ENCODE results near the genes CYP2U1 and ANK2.

DNA sequence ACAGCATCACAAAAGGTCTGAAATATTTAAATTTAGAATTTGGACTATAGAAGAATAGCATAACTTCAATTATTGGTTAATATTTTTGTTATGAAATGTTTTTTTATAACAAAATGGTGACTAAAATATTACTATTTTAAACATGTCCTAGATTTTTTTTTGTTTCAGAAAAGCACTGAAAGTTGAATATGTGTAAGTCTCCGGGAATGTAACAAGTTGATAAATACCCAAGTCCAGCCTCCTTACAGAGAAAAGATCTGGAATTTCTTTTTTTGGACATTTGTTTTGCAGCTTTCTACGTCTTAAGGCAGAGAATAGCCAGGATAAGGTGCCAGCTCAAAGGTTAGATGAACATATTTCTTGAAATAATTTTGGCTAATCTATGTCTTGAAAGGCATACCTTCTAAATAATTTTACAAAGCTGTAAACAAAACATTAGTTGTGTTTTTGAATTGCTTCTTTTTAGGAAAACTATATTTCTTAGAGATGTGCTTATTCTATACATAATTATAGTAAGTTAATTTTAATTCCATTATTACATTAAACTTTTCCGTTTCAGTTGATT is 16.7 kb downstream of the NPNT start:
- PRO-cap = no peak

GRCh38 chr4:106199243-106200468 is 116.4 kb downstream of the TBCK start:
- PRO-cap = no peak

GRCh38 chr4:107737083-107737517 is 17.1 kb upstream of the PAPSS1 start:
- PRO-cap = no peak

DNA sequence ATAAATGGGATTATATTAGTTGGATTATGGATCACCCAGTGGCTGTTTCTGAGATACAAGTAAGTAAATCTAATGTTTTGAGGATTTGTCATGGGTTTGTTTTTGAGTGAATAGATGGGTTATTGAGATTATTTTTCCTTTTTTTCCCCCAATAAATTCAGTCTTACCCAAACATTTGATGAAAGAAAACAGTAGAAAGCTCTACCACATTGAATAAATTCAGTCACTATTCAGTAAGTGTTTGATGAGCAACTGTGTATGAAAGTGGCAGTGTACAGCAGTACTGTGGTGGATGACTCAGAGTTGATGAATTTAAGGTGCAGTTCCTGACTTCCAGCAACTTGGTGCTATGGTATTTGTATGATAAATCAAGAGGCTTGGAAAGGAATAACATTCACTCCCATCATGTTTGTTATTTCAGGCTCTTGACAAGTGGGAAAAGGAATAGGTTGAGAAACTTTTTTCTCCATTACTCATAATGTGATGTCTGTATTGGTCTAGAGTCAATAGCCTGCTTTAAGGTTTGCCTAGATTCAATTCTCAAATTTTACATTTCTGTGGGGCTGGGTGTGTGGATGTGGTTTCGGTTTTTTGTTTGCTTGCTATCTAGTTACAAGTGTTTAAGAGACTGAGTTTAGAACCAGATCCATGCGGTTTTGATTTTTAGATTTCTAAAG is 35.3 kb upstream of the CYP2U1 start:
- PRO-cap = no peak

DNA sequence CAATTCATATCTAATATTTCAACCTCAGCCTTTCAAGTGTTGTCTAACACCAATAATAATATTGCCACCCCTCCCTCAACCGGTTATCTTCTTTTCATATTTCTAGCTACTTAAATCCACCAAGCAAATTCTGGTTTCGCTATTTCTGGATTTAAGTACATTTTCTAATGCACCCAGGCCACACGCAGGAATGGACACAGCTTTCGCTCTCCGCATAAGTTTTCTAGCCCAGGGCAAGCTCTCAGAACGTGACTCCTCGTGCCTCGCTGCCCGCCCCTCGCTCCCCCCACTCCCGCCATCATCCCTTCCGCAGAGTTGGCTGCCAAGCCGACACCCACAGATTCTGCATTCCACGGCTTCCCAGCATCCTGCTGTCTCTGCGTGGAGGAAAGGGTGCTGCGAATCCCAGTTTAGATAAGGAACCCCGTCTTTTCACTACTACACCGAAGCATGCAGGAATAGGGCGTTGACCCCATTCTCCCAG is 672 bp upstream of the CYP2U1 start:
- PRO-cap = no peak

DNA sequence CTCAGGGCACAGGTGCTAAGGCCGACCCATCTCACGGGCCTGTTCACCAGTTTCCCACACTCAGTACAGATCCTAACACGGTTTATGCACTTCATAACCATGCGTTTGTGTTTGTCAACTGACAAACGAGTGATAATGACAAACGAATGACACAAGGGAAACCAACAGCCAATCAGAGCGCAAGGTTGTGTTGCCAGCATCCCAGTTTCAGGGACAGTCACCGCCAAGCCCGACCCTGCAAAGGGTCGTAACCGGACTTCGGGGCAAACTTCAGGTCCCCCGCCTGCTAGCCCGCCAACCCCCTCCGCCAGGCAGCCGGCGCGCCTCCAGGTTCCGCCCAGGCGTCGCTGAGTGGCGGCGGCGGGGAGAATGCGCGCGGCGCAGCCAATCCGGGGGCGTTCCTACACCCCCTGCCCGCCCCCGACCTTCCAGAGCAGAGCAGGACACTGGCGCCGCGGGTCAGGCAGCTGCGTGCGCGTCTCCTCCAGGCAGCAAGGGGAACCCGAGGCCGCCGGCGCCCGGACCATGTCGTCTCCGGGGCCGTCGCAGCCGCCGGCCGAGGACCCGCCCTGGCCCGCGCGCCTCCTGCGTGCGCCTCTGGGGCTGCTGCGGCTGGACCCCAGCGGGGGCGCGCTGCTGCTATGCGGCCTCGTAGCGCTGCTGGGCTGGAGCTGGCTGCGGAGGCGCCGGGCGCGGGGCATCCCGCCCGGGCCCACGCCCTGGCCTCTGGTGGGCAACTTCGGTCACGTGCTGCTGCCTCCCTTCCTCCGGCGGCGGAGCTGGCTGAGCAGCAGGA is at the start of gene CYP2U1:
Gene CYP2U1 (plus strand): TSS at position 431 of the 796 bp plus-strand sequence.
- PRO-cap = no peak

- PRO-cap = no peak
These were observed 7.6 kb downstream of the HADH start for GRCh38 chr4:107997076-107997894.

- PRO-cap = no peak
These were observed 8.9 kb downstream of the LEF1 start for GRCh38 chr4:108159765-108160381.

GRCh38 chr4:108635622-108636438 is 14.6 kb upstream of the OSTC start:
- PRO-cap = no peak

- PRO-cap = no peak
These were observed 28.2 kb downstream of the MCUB start for GRCh38 chr4:109588180-109588677.

GRCh38 chr4:109730357-109730988 is 603 bp upstream of the PLA2G12A start:
- PRO-cap = no peak

- PRO-cap = no peak
These were observed 837 bp upstream of the GAR1 start for GRCh38 chr4:109814705-109815144.

DNA sequence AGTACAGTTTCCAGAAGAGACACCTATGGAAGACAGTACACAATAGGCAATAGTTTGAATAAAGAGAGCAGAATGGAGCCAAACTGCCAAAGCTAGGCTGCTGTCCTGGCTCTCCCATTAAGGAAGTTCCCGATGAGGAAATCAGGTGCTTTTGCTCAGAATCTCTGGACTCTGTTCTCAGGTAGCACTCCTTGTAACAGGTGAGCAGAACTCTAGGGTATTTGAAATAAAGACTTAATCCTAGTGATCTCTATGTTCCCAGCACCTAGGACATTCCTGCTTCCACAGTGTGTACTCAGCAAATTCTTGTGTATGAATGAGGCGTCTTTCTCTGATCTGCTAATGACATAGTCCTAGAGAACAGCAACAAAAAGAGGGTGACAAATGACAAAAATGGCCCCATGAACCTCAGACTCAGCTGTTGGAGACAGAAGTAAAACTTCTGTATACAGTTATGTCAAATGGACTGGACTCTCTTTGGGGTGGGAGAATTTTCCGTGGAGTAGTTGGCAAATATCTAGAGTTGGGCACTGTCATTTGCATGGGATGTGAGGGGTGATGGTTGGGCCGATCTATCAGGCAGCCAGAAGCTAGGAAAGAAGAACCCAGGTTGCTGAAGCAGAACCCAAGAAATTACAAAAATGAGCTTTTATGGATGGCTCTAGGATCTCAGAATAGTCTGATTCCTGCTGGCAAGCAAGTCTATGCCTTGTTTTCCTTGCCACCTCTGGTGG is 1.9 kb downstream of the EGF start:
- PRO-cap = no peak

- PRO-cap = no peak
These were observed 79.2 kb downstream of the ELOVL6 start for GRCh38 chr4:110119311-110119609.

DNA sequence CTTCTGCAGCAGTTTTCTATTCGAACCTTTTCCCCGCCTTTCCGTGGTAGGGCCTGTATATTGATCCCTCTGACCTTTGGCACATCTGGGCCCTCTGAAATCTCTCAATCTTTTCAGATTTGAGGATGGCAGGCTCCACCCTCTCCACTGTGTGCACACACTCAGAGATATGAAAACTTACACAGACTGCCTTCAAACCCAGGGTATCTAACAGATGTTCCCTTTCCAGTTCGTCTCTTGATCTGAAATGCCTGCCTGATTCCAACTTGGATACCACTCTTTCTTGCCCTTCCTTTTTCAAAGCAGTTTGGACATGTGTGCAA is 19.0 kb upstream of the PITX2 start:
- PRO-cap = no peak

DNA sequence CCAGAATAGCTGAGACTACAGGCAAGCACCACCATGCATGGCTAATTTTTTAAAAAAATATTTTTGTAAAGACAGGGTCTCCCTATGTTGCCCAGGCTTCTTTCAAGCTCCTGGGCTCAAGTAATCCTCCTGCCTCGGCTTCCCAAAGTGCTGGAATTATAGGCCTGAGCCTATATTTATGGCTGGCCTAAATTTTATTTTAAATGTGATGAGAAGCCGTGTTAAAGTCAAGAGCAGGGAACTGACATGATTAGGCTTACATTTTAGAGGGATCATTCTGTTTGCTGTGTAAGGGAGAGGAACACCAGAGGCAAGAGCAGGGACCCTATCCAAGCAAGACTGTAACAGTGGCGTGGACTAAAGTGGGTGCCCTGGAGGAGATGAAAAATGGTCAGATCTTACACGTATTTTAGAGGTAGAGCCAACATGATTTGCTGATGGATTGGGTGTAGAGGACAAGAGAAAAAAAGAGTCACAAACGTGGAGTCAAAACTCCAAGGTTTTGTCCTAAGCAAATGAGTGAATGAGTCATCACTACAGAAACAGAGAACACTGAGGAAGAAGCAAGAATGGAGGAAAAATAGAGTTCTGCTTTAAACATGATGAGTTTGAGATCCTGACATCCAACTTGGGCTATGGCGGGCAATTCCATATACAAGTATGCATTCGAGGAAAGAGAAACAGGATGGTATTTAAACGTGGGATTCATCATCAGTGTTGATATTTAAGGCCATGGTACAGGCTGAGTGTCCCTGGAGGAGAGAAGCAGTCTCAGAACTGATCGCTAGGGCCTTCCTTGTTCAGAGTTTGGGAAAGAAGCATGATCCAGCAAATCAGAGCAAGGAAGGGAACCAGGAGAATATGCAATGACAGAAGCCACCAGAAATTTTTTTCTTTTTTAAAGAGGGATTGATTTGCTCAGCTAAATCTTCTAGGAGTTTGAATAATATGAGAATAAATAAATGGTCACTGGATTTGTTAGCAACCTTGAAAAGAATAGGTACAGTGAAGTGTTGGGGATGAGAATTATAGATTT is 101.6 kb downstream of the ALPK1 start:
- PRO-cap = no peak

- PRO-cap = no peak
These were observed 13.3 kb downstream of the LARP7 start for GRCh38 chr4:112650251-112650651.

DNA sequence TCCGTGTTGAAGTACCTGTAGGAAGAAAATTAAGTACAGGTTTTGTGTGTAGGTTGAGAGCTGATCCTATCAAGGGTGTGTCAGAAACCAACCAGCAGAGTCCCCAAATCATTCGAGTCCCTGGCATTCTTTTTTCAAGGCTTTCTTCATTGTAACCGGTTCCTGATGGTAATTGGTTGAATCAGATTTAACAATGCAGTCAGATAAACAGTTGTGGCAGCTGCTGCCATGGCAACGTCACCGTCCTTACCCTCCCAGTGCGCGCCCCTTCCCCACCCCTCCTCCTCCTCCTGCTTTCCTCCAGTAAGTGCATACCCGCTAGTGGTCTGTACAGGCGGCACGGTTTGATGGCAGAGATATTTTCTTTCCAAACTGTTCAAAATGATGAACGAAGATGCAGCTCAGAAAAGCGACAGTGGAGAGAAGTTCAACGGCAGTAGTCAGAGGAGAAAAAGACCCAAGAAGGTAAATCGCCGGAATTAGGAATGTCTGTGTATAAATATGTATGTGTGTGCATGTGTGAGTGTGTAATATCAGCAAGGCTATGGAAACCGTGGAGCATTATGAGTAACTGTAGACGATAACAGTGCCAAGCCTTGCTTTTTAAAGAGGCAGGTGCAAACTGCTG is at the start of gene ANK2:
Gene ANK2 (plus strand): TSS at position 306 of the 628 bp plus-strand sequence.
- PRO-cap = no peak

GRCh38 chr4:113147519-113148199 is 98.2 kb downstream of the ANK2 start:
- PRO-cap = no peak

- PRO-cap = no peak
These were observed 250.9 kb downstream of the ANK2 start for GRCh38 chr4:113300276-113300923.